SK-N-MC (cell line): Measurements from ENCODE around the genes BPIFB2 and BPIFA3.

GRCh38 chr20:32187970-32188617 lies 19.4 kb downstream of the PLAGL2 start:
- RRBS, result no CpG with 5 or more reads among the region's 6 CpGs

DNA sequence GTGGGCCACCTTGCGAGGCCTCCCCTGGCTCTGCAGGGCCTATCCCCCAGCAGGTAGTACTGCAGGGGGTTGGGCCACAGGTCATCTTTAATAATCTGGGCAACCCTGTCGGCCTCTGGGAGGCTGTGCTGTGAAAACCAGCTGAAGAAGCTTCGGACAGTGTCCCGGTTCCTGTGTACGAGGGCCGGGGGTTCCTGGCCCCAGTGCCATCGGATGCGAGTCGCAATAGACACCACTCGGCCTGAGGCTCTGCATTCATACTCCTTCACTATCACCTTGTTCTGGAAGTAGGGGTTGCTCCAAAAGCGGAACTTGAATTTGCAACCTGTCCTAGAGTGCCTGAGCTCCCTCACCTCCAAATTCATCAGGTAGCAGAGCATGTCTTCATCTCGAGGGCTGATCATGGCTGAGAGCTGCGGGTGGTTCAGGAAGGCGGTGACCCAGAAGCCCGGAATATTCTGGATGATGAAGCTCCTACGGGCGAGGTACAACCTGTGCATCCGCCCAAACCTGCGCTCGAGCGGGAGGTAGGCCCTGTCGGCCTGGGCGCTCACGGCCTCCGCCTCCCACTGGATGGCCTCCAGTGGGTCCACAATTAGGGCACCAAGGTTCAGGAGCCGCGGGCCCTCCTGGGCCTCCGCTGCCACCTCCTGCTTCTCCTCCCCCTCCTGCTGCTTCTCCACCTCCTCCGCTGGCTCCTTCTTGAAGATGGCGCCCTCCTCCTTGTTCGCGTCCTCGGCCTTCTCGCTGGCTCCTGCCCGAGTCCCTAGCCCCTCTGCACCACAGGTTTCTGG lies 18.1 kb downstream of the PLAGL2 start:
- RRBS, result no CpG with 5 or more reads among the region's 35 CpGs

DNA sequence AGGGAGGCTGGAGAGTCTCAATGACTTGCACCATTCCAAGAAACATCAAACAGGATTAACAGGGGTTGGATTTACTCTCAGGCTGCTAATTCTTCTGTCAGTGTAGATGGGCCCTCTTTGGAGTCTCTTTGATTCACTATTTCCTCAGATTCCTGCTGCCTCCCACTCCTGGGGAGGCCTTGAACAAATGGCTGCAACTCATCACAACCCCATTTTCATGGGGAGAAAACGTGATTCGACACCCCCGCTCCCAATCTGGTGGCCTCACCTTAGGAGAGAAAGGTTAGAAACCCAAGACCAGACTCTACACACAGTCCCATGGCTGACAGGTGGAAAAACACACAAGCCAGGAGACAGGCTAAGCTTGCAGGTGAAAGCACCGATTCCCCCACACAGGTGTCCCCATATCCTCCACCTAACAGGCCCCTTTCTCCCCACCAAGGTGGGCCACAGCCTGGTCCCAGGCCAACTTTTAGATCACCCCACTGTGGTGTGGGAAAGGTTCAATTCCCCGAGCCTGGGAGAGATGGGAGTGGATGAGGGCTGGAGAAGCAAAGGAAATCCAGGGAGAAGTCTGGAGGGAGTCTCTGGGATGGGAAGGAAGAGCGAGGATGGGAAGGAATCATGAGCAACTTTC lies 1.1 kb downstream of the PLAGL2 start:
- RRBS, result no CpG with 5 or more reads among the region's 6 CpGs

DNA sequence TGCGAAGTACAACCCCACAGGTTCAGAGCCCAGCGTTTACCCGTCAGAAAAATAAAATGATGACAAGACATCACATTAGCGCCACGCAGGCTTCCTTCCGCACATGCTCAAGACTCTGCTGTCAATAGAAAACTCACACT lies 99.9 kb downstream of the NOL4L start:
- RRBS, result no CpG with 5 or more reads among the region's 6 CpGs

GRCh38 chr20:32859037-32859414 lies 303 bp downstream of the EFCAB8 start:
- RRBS, result no CpG with 5 or more reads among the region's 5 CpGs

- RRBS, result no CpG with 5 or more reads among the region's 6 CpGs
These were observed 32.0 kb downstream of the SUN5 start for GRCh38 chr20:32972114-32972792.

DNA sequence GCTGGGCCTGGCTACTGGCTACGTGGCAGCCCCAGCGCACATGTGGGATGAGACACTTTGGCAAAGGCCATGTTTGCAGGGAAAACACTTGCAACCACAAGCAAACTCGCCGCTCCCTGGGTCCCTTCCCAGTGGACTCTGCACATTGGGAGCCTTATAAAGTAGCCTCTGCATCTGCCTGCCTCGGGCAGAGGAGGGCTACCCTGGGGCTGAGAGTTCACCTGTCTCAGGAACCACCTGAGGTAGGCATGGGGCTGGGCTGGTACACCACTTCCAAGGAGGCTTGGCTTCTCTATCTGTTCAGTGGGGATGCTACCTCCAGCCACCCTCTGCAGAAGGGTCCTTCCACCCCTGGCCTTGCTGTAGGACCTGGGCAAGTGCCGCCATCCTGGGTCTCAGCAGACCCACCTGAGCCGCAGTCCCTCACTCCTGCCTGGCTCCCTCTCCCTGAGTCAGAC lies at the start of gene BPIFB2:
Gene BPIFB2 (plus strand): TSS at position 186 of the 458 bp plus-strand sequence.
- RRBS, result no CpG with 5 or more reads among the region's 7 CpGs

- RRBS, result no CpG with 5 or more reads among the region's 2 CpGs
These were observed 43.7 kb upstream of the BPIFA2 start for GRCh38 chr20:33124193-33124656.

GRCh38 chr20:33217065-33217437 lies at the start of gene BPIFA3:
BPIFA3 (plus strand) TSS chr20:33217352.
- RRBS, result no CpG with 5 or more reads among the region's 2 CpGs

GRCh38 chr20:33648426-33648967 lies 13.6 kb upstream of the C20orf144 start:
- RRBS, result no CpG with 5 or more reads among the region's 13 CpGs

DNA sequence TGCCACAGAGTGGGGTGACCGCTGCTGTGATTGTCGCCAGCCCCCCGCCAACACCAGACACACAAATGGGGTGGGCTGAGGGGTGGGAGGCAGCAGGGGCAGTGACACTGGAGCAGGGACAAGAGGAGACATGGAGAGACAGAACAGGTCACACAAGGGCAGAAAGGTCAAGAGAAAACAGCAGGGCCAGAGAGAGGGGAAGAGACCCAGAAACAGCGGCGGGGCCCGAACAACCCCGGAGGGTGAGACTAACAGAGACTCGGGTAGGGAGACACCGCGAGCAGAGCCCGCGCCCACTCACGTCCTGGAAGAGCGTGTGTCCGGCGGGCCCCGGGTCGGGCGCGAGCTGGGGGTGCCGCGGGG lies 324 bp downstream of the NECAB3 start:
- RRBS, result under 1% methylated on average over 13 of the region's 22 CpGs

DNA sequence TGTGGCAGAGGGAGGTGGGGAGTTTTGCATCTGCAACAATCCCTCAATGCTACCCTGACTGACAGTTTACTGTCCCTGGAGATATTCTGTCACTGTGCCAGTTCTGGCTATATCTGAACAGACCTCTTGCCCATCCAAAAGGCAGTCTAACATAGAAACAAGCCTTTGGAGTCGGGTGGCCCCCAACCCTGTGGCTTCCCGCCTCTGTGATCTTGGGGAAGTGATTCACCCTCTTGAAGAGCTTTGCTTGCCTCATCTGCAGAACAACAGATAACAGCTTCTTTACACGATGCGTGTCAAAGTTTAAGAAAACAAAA lies 3.8 kb upstream of the E2F1 start:
- RRBS, result no CpG with 5 or more reads among the region's 4 CpGs

DNA sequence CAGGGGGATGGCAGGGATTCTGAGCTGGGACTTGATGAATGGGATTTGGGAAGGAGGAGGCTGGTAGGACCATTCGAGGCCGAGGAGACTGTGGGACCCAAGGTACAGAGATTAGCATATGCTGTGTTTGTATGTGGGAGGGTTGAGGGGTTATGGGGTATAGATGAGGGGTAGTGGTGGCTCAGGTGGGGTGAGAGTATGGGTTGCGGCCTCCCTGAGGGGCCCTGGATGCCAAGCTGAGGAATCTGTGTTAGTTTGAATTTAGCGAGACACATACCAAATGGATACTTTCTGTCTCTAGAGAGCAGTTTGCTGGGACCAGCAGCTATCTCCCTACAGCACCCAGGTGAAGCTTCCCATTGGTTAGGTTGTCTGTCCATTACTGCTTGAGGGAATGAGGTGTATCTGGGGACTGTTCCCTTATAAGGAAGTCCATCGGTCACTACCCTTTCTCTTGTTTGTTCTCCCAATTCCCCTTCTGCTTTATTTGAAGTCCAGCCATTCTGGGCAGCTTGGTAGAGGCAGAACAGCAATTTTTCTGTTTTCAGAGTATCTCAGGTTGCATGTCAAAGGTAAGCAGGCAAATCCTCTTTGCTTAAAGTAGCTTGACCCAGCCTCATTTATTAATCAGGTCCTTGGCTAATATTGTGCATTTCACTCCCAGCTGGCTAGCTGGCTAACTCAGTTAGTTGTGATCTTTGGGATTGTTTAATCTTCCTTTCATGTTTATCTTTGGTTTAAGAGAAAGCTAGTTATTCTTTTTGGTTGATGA lies 15.3 kb downstream of the CHMP4B start:
- RRBS, result no CpG with 5 or more reads among the region's 5 CpGs

- RRBS, result no CpG with 5 or more reads among the region's 2 CpGs
These were observed 46.8 kb downstream of the CHMP4B start for GRCh38 chr20:33857959-33858294.

- RRBS, result no CpG with 5 or more reads among the region's 3 CpGs
These were observed 47.1 kb downstream of the CHMP4B start for GRCh38 chr20:33858295-33858623.

- RRBS, result no CpG with 5 or more reads among the region's 4 CpGs
These were observed 49.8 kb downstream of the RALY start for GRCh38 chr20:34043428-34044059.

GRCh38 chr20:34111124-34112087 lies 637 bp downstream of the EIF2S2 start:
- RRBS, result 1% methylated on average over 34 of the region's 58 CpGs

- RRBS, result no CpG with 5 or more reads among the region's 2 CpGs
These were observed 9.6 kb upstream of the EIF2S2 start for GRCh38 chr20:34121568-34122059.

DNA sequence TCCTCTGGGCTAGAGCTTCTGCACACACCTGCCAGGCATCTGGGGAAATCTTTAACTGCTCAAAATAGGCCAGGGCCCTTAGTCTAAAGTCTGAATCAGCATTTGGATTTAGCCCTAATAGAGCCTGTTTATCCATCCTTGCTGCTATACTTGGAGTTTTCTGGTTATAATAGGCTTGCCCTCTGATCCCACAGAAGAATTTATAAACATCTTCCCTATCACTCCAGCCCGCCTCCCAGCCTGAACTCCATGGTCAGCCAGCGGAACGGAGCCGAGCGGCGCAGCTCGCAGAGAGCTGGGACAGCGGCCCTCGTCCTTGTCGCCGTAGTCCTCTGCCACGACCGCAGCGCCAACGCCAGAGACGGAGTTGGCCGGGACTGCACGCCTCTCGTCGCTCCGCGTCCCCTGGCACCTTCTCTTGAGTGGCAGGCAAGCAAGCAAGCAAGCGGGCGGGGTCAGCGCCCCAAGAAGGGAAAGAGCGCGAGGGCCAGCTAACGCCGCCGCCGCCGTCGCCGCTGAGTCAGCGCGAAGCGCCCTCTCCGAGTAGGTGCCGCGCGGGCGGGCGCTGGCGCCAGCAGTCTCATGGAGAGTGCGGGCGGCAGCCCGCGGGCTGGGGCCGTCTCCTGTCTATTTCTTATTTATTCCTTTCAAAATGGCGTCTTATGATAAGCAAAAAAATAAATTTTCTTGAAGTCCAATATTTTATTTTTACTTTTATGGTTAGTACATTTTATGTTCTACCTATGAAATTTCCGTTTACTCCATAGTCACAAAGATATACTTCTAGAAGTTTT lies 25.3 kb upstream of the ASIP start:
- RRBS, result no CpG with 5 or more reads among the region's 51 CpGs

DNA sequence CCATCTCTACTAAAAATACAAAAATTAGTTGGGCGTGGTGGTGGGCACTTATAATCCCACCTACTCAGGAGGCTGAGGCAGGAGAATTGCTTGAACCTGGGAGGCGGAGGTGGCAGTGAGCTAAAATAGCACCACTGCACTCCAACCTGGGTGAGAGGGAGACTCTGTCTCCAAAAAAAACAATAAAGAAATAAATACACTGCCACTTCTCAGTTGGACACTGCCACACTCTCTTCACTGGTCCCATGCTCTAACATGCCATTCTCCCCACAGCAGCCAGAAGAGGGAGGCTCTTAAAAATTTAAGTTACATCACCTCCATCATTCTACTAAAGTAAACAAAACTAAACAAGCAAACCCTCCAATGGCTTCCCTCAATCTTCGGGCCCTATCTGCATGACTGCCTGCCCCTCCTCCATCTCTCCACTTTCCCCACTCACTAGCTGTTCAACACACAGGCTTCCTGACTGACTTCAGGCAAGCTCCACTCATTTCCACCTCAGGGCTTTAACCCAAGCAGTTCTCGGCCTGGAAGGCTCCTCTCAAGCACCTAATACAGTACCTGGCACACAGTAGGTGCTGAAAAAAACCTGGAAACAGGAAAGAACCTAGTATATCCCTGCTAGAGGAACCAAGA lies 3.0 kb downstream of the AHCY start:
- RRBS, result no CpG with 5 or more reads among the region's 4 CpGs